BE2C (cell line): ENCODE data around the gene VILL.

DNA sequence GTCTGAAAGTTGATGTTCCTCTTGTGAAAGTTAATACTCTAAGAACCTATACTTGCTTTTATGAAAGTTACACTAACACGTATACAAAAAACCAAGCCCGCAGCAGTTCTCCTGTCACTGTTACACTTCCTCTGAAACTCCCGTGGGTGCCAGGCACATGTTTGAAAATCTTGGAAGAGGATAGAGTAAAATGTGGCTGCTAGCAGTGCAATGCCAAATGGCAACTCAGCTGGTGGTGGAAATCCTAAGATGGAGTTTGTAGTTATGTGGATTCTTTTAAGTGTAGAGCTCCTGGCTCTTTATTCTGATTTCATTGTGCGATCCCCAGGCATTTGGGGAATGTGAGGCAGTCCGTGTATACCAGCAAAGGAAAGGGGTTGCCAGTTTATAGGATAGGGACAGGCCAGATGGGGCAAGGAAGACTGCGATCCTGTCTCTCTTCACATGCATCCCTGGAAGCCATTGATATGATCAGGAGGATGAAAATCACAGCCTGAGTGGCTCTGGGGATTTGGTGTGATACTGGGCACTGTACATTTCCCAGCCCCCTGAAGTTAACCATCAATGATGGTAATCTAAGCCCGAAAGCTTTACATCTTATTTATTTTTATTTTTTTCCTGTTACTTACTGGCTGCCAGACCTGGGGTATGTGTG, 1.1 kb downstream of the STAC start:
- RRBS, result no CpG with 5 or more reads among the region's 7 CpGs

DNA sequence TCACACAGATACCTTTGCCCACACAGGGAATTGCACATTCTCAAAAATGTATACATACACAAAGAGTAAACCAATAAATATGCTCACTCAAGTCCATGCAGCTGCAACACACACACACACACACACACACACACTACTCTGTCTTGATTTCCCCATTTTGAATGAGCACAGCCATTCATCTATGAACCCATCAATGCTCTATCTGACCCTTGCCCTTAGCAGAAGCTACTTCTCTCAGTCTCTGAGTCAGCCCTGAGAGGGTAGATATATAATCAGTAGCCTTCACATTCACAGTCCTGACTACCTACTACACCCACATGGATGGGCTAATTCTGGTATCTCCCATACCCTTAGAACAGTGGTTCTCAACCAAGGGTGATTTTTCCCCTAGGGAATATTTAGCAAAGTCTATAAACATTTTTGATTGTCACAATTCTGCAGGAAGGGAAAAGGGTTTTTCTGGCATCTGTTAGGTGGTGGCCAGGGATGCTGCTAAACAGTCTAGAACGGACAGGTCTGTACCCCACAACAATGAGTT, 9.9 kb upstream of the TRANK1 start:
- RRBS, result no CpG with 5 or more reads among the region's 1 CpG

GRCh38 chr3:37060784-37061170, 67.5 kb downstream of the MLH1 start:
- RRBS, result no CpG with 5 or more reads among the region's 5 CpGs

DNA sequence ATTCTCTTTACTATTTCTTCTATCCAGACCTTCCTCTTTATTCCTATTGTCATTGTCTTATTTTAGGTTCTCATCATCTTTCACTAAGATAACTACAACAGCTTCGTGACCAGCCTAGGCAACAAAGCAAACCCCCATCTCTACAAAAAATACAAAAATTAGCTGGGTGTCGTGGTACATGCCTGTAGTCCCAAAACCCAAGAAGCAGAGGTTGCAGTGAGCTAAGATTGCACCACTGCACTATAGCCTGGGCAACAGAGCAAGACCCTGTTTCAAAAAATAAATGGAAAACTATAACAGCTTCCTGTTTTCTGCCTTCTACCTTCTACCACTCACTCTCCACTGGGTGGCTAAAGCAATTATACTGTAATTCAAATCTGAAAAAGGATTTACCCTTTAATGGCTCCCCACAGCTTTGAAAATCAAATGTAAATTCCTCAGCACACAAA, 33.5 kb downstream of the LRRFIP2 start:
- RRBS, result no CpG with 5 or more reads among the region's 2 CpGs

DNA sequence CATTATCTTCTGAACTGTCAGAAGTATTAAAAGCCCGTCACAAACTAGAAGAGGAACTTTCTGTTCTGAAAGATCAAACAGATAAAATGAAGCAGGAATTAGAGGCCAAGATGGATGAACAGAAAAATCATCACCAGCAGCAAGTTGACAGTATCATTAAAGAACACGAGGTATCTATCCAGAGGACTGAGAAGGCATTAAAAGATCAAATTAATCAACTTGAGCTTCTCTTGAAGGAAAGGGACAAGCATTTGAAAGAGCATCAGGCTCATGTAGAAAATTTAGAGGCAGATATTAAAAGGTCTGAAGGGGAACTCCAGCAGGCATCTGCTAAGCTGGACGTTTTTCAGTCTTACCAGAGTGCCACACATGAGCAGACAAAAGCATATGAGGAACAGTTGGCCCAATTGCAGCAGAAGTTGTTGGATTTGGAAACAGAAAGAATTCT, 80.9 kb downstream of the GOLGA4 start:
- RRBS, result no CpG with 5 or more reads among the region's 3 CpGs

- RRBS, result no CpG with 5 or more reads among the region's 5 CpGs
Measured at GRCh38 chr3:37325337-37326249, 82.5 kb downstream of the GOLGA4 start.

GRCh38 chr3:37335613-37335960, 92.5 kb downstream of the GOLGA4 start:
- RRBS, result no CpG with 5 or more reads among the region's 1 CpG

GRCh38 chr3:37455948-37456834, 4.2 kb downstream of the ITGA9 start:
- RRBS, result no CpG with 5 or more reads among the region's 15 CpGs

GRCh38 chr3:37458366-37458936, 6.5 kb downstream of the ITGA9 start:
- RRBS, result no CpG with 5 or more reads among the region's 6 CpGs

DNA sequence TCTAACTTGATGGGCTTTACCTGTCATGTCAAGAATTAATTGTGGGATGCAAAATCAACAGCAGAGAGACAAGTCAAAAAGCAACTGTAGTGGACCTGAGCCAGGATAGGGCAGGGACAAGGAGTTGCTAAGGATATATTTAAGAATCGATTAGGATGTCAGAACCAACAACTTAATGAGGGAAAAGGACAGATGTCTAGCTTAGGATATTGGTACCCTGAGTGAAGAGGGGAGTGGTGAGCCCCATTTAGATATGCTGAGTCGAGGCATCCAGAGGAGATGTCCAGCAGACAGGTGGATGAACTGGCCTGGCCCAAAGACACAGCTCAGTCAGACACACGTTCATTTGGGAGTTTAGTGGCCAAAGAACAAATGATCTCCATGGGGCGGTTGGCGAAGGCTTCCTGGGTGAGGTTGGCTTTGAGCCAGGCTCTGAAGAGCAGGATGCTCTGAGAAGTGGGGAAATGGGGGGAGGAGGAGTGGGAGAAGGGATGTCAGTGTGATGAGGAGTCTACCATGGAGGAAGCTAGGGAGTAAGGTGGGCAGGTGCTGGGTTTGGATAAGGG, 47.6 kb upstream of the VILL start:
- RRBS, result no CpG with 5 or more reads among the region's 5 CpGs

- RRBS, result no CpG with 5 or more reads among the region's 12 CpGs
Measured at GRCh38 chr3:37990585-37990956, at the start of gene VILL. Gene VILL, plus strand, starts transcription at chr3:37990786.

DNA sequence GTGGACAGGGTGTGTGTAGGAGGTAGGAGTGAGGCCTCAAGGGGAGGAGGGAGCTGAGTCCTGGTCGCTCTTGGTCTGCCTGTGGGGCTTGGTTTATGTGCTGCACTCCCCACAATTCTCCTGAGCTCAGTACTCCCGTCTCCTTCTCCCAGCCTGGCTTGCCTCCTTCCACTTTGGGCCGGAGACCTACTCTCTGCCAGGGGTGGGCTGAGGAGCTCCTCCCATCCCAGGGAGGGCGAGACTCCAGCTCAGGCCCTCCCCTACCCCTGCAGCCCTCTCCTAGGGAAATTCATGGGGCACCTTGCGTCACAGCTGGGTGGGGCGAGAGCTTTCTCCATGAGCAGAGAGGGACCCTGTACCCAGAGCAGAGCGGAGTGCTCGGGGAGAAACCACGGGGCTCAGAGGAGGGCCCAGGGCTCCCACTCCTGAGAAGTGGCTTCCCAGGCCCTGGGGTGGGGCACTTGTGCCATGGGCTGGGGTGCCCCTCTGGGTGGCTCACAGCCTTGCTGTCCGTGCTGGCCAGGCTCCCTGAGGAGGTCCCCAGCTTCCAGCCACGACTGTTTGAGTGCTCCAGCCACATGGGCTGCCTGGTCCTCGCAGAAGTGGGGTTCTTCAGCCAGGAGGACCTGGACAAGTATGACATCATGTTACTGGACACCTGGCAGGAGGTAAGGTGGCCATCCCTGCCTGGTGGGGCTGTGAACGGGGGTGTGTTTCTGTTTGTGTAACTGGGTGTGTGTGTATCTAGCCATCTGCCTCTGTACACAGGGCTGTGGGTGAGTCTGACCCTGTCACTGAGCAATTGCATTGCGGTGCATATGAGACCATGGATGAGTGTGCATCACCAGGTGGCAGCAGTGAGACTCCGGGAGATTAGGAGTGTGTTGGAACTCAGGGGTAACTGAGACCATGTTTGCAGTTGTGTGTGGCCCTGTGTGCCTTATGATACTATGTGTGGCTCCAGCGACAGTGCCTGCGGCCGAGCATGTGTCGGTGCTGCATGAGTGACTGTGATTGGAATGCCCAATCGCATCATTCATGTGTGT, 13.5 kb downstream of the VILL start:
- RRBS, result no CpG with 5 or more reads among the region's 20 CpGs

- RRBS, result no CpG with 5 or more reads among the region's 18 CpGs
Measured at GRCh38 chr3:38039848-38040499, 966 bp downstream of the DLEC1 start.

DNA sequence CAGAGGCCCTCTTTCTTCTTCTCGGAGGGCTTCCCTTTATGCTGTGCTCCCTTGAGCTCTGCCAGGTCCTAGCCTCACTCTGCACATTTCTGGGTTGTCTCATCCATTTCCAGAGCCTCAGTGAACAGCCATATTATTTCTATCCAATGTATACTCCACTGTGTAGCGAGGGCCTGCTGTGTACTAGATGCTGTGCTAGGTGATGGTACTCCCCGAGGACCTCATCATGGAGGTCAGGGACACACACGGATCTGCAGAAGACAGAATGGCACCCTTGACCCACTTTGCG, 18.3 kb downstream of the ACAA1 start:
- RRBS, result no CpG with 5 or more reads among the region's 5 CpGs

DNA sequence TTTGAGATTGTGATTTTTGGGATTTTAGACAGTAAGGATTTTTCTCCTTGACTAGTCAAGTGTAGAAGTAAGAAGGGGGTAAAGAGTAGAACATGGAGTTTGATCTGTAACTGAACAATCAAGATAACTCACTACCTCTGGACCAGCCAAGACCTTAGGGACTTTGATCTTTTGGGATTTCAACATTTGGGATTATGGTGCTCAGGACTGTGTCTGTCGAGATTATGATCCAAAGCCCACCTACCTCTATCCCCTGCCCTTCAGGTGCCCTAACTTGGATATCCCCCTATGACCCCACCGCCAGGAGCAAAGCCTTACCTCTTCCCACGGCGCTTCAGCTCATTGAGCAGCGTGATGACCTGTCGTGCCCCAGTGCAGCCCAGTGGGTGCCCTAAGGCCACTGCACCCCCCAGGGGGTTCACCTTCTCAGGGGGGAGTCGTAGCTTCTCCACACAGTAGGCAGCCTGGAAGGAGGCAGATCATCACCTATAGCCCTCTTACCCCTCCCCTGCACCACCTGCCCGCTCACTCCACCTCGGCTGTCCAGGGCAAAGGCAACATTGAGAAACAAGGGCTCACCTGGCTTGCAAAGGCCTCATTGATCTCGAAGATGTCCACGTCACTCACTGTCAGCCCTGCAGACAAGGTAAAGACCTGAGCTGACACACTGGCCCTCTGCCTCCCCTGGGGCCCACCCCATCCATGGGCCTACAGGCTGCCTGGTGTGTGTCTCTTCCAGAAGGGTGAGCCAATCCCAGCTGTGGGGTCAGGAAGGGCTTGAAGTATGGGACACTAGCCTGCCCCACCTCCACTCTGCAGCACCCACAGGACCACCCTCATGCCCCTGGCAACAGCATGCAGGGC, 11.4 kb downstream of the ACAA1 start:
- RRBS, result no CpG with 5 or more reads among the region's 11 CpGs

DNA sequence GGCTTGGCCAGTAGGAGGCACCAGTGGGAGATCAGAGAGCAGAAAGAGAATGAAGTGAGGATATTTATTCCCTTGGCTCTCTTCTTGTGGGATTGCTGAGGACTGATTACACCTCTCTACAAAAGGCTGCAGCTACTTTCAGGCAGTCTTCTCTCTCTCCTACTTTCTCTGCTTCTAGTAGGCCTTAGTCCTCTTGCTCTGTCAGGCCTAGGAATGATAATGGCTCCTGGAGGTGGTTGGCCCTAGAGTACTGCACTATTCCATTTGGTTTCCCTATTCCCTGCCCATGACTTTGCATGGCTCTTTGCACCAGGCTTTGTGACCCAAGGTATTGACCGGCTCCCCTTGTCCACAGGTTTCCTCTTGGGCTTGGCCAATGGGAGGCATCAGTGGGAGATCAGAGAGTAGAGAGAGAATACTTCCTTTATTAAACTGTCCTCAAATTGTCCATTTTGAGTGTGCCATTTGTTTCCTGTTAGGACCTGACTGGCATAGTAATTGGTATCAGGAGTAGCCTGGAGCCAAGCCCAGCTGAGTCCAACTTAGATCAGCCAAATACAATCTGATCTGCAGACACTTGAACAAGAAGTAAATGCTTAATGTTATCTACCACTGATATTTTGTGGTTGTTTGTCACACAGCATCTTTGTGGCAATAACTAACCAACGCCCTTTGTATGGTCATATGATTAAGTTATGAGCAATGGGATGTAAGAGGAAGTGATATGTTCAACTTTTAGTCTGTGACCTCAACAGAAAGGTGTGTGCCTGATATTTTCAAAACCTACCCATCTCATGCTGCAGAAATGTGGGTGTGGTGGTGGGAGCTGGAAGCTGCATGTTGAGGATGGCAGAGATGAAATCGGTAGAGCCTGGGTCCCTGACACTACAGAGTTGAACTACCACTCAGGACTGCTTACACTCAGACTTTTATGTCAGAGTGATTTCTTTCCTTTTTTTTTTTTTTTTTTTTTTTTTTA, 13.2 kb downstream of the MYD88 start:
- RRBS, result no CpG with 5 or more reads among the region's 3 CpGs

- RRBS, result no CpG with 5 or more reads among the region's 8 CpGs
Measured at GRCh38 chr3:38405423-38405622, 48.4 kb upstream of the ACVR2B start.

DNA sequence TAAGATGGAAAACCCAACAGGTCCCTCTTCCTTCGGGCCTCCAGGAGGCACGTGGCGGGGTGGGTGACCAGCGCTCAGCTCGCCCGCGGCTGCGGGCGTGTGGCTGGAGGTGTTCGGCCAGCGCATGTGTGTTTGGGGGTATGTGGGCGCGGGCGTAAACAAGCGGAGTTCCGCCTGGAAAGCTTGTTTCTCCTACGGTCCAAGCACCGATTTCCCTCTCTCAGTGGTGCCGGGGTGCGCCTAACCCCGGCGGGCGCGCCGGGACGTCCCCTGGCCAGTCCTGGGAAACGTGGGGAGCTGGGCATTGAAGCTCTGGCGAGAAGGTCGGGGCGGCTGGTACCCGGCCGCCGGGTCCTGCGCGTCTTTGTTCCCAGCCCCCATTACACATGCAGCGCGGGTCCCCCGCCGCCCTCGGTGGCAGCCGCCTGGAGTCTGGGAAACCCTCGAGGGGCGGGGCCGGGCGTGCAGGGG, 1.4 kb downstream of the ACVR2B start:
- RRBS, result 0% methylated on average over 13 of the region's 45 CpGs

GRCh38 chr3:38455853-38456150, 2.1 kb downstream of the ACVR2B start:
- RRBS, result no CpG with 5 or more reads among the region's 4 CpGs